Kidney (tissue), 2 donors: ENCODE results near the gene MAP3K2.

DNA sequence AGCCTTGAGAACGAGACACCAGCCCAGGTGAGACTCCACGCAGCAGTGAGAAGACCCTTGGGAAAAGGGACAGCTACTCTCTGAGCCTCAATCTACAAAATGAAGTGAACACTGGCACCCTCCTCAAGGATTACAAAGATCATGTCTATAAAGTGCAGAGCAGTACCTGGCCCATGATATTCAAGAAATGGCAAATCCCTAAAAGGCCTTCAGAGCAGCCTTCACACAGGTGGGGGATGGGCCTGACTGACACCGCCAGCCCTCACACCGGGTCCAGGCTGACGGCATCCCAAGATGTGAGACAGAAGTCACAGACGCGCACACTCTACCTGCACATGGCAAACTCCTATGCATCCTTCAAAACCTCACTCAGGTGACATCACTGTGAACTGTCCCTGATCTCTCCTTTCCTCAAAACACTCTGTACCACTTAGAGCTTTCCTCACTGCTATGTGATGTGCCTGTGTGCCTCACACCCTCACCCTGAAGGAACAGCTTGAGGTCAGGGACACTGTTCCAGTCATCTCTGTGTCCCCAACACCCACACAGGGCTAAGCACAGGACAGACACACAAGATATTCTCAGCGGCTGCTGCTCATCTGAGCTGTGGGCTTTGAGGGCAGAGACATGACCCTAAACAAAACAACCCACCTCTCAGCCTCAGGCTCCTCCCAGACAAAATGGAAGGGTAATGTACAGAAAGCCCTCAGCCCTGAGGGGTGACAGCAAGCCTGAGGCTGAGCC, 27.6 kb downstream of the BIN1 start:
- PRO-cap = no peak
- RRBS = no CpG with 5 or more reads among the region's 8 CpGs

- PRO-cap = bidirectional peak, plus-strand start at chr2:127081914, minus-strand start at chr2:127081856
- RRBS = 41% methylated on average over 5 of the region's 31 CpGs
Measured at GRCh38 chr2:127081563-127082456, 25.1 kb downstream of the BIN1 start.

DNA sequence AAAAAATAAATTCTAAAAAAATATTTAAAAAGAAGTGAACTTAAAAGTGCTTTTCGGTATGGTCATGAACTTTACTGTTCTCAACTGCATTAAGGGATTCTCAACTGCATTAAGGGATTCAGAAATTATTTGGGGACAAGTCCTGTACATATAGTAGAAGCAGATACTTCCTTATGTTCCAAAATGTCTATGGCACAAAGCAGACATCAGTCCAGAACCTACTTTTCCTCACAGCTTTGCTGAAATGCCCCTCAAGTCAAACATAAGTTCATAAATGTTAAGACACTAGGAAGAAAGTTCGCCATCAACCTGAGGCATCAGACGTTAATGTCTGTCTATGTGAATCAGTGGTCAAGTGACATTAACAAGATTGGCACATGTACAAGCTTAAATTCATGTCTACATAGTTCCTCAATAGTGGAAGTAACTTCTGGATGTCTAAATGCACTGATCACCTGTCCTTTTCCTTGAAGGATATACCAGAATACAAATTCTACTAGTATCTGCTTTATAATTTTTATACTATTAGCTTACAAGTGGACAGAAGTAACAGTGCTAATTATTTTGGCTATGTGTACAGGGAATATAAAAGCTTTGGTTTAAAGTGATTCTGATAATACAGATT, 7.1 kb upstream of the ERCC3 start:
- PRO-cap = no peak
- RRBS = no CpG with 5 or more reads among the region's 3 CpGs

DNA sequence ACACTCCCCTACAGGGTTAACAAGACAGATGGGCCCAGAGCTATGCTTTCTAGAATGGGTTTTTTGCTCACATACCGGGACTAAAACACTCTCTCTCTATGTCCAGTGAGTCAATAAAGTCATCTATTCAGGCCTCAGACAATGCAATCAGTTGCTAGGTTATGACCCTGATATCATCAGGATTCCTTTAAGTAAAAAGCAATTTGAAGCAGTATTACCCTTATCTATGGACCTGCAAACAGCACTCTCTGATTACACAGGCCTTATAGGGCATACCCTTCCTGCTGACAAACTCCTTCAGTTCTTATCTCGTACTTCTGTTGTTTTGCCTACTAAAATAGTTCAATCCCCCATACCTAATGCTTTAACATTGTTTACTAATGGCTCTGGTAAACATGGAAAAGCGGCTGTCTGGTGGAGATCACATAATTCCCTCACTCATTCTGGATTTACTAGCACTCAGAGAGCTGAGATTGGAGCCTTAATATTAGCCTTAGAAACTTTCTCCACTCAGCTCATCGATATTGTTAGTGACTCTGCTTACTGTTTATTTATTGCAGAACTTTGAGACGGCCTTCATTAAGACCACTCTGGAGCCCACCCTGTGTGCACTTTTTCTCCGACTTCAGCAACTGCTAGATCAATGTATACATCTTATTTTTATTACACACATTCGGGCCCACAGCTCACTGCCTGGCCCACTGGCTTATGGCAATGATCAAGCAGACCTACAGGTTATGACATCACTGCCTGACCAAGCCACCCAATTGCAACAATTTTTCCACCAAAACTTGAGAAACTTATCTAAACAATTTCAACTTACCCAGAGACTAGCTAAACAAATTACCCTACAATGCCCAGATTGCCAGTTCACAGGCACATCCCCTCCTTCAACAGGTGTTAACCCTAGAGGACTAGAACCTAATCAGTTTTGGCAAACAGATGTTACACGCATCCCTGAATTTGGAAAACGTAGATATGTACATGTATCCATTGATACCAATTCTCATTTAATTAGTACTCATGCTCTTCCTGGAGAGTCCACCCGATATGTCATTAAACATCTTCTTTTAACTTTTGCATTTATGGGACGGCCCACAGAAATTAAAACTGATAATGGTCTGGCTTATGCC, 13.7 kb downstream of the MAP3K2 start:
- PRO-cap = no peak
- RRBS = no CpG with 5 or more reads among the region's 11 CpGs

- PRO-cap = no peak
- RRBS = no CpG with 5 or more reads among the region's 6 CpGs
Measured at GRCh38 chr2:127384729-127384987, 3.1 kb downstream of the MAP3K2 start.

- PRO-cap = bidirectional peak, plus-strand start at chr2:127387472, minus-strand start at chr2:127387399; bidirectional peak, plus-strand start at chr2:127387747, minus-strand start at chr2:127387753; bidirectional peak, plus-strand start at chr2:127388246, minus-strand start at chr2:127387975
- RRBS = 1% methylated on average over 52 of the region's 123 CpGs
Measured at GRCh38 chr2:127387081-127388083, at the start of gene MAP3K2. Gene MAP3K2 (minus strand): TSS chr2:127387975.

DNA sequence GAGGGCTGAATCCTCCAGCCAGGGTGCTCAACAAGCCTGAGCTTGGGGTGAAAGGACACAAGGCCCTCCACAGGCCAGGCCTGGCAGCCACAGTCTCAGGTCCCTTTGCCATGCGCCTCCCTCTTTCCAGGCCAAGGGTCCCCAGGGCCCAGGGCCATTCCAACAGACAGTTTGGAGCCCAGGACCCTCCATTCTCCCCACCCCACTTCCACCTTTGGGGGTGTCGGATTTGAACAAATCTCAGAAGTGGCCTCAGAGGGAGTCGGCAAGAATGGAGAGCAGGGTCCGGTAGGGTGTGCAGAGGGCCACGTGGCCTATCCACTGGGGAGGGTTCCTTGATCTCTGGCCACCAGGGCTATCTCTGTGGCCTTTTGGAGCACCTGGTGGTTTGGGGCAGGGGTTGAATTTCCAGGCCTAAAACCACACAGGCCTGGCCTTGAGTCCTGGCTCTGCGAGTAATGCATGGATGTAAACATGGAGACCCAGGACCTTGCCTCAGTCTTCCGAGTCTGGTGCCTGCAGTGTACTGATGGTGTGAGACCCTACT, 416 bp downstream of the PROC start:
- PRO-cap = no peak
- RRBS = no CpG with 5 or more reads among the region's 7 CpGs

GRCh38 chr2:127478621-127479876, 47.2 kb downstream of the IWS1 start:
- PRO-cap = no peak
- RRBS = 71% methylated on average over 1 of the region's 12 CpGs

GRCh38 chr2:127500997-127501929, 25.0 kb downstream of the IWS1 start:
- PRO-cap = no peak
- RRBS = no CpG with 5 or more reads among the region's 9 CpGs

- PRO-cap = no peak
- RRBS = no CpG with 5 or more reads among the region's 11 CpGs
Measured at GRCh38 chr2:127523130-127524064, 2.9 kb downstream of the IWS1 start.

DNA sequence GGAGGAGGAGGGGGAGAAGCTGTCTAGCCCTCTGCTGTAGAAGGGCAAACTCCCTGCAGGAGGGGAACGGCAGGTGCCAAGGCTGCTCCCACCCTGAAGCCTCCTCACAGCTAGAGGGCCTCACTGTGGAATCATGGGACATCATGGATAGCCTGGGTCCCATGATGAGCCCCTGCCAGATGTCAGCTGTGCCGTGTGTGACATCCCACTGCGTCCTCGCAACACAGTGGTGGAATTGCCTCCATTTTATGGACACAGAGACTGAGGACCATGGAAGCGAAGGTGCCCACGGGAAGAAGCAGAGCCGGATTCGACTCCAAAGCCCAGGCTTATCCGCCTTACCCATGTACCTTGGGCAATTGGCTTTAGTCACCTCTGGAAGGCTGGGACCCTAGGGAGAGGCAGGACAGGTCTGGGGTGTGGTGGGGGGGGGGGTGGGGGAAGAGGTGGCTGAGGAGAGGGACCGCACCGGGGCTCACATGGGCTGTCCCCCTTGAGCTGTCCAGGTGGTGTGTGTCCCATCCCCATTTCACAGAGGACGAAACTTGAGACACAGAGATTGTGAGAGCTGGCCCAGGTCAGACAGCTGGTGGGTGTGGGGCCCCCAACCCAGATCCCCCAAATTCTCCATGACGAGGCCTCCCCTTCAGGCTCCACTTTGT, 692 bp downstream of the MYO7B start:
- PRO-cap = no peak
- RRBS = no CpG with 5 or more reads among the region's 13 CpGs

- PRO-cap = no peak
- RRBS = no CpG with 5 or more reads among the region's 11 CpGs
Measured at GRCh38 chr2:127630389-127631012, 15.5 kb upstream of the GPR17 start.

DNA sequence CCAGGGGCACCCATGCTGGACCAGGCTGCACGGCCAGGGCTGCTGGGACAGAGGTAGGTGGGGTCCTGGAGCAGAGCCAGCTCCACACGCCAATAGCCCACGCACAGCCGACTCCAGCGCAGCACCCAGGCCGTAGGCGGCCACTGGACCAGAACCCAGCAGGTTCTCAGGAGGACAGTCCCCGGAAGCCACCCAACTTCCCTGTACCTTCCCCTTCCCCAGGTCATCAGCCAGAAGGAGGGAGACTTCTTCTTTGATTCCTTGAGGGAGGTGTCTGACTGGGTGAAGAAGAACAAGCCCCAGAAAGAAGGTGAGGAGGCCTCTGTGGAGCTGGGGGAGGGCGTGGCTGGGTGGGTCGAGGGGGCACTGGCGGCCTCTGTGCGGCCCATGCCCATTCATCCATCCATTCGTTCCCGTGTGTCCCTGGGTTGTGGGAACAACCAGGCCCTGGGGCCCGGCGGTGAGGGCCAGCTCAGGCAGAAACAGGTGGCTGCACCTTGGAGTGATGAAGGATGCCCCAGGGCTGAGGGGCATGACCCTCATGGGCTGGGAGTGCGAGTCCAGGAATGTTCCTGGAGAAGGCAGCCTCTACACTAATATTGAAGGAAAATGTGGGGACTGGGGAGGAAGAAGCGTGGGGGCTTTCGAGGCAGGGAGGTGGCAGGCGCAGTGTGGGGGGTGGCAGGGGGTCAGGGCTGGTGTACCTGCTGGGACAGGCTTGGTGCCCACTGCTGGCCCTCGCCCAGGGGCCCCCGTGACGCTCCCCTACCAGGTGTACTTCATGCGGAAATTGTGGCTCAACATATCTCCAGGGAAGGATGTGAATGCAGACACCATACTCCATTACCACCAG, 11.4 kb upstream of the GPR17 start:
- PRO-cap = no peak
- RRBS = 62% methylated on average over 2 of the region's 24 CpGs

DNA sequence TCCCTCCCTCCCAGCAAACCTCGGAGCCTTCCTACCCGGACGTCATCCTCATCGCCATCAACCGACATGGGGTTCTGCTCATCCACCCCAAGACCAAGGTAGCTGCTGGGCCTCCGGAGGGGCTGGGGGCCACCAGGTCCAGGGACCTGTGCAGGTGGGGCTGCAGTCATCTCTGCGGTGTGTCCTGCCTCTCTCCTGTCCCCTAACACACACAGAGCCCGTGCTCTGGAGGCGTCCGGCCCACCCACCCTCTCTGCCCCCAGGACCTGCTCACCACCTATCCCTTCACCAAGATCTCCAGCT, 9.5 kb upstream of the GPR17 start:
- PRO-cap = no peak
- RRBS = 95% methylated on average over 6 of the region's 10 CpGs

DNA sequence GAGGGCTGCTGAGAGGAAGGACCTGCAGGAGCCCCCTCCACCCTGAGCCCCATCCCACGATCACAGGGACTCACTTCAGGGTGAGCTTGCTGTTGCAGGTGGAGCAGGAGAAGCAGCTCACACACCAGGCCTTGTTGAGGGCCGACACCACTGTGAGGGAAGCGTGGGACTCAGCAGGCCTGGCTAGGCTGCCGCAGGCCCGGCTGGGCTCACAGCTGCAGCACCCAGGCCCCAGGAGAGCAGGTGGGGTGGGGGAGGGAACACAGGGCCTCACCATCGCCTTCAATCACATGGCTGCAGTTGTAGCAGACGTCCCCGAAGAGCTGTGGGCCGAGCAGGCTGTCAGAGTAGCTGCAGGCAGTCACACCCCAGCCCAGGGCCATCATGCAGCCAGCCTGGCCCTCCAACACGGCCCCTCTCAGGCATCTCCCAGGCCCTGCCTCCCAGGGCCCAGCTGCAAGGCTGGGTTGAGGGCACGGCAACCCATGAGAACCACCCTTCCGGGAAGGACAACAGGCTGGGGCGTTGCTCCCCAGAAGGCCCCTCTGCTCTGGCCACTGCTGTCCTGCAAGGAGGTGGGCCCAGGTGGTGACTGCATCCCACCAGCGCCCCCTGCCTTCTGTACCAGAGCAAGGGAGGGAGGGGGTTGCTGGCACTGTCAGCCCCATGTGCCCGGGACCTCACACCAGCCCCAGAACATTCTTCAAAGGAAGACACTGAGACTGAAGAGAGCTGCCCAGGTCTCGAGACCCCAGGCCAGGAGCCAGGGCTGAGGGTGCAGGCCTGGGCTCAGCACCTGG, 5.8 kb upstream of the GPR17 start:
- PRO-cap = no peak
- RRBS = 83% methylated on average over 2 of the region's 16 CpGs

- PRO-cap = no peak
- RRBS = 59% methylated on average over 5 of the region's 15 CpGs
Measured at GRCh38 chr2:127647380-127648398, 1.7 kb downstream of the GPR17 start.

- PRO-cap = no peak
- RRBS = 53% methylated on average over 3 of the region's 29 CpGs
Measured at GRCh38 chr2:127652749-127653548, 7.0 kb downstream of the GPR17 start.

DNA sequence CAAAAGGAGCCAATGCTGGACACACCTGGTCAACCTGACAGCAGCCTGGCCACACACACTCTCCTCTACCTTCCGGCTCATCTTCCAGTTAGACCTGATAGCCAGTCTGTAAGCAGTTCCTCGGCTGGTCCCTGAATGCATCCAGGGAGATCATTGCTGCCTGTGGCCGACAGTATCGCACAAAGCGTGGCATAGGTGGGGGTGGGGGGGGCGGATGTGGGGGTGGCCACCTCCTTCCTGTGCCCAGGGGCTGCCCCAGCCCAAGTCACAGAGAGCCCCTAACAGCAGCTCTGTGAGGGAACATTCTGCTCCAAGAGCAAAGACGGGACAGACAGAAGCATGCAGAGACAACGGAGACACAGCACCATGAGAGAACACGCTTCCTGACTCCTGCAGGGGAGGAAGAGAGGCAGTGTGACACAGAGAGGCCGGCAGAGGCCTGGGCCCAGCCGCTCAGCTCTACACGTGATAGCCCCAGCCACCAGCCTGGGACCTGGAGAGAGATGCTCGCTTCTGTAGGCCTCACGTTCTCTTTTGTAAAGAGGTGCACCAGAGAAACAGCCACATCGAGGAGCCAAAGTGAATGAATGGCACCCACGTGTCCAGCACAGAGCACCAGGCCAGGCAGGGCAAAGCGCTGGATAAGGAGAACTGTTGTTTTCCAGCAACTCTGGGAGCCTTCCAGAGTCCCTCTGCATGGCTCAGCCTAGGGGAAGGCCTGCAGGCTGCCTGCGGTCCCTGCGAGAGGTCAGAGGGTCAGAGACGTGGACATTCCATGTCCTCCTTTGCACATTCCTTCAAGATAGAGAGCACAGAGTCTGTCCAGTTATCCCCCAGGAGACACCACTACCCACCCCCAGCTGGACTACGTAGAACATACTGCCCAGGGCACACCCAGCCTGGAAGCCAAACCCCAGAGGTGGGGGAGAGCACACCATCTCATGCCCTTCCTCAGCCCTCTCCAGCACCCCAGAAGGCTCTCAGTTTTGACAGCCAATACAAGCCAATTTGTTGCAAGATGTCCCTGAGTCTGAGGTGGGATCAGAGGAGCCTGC, 14.3 kb downstream of the LIMS2 start:
- PRO-cap = no peak
- RRBS = no CpG with 5 or more reads among the region's 21 CpGs

- PRO-cap = no peak
- RRBS = no CpG with 5 or more reads among the region's 9 CpGs
Measured at GRCh38 chr2:127762907-127763632, 47.9 kb downstream of the WDR33 start.

GRCh38 chr2:127847158-127847605, 10.8 kb downstream of the POLR2D start:
- PRO-cap = no peak
- RRBS = no CpG with 5 or more reads among the region's 6 CpGs